ENCODE measurements around the genes FGF10, FST and NDUFS4.

- PRO-cap = no peak
Measured at GRCh38 chr5:42991791-42992480, 48.2 kb downstream of the ANXA2R start.

- PRO-cap = no peak
Measured at GRCh38 chr5:43007024-43007400, 33.1 kb downstream of the ANXA2R start.

GRCh38 chr5:43041643-43042425 is 1.7 kb upstream of the ANXA2R start:
- PRO-cap = no peak

- PRO-cap = no peak
Measured at GRCh38 chr5:43231976-43232527, 40.0 kb downstream of the NIM1K start.

GRCh38 chr5:43308718-43309806 is 4.2 kb downstream of the HMGCS1 start:
- PRO-cap = no peak

DNA sequence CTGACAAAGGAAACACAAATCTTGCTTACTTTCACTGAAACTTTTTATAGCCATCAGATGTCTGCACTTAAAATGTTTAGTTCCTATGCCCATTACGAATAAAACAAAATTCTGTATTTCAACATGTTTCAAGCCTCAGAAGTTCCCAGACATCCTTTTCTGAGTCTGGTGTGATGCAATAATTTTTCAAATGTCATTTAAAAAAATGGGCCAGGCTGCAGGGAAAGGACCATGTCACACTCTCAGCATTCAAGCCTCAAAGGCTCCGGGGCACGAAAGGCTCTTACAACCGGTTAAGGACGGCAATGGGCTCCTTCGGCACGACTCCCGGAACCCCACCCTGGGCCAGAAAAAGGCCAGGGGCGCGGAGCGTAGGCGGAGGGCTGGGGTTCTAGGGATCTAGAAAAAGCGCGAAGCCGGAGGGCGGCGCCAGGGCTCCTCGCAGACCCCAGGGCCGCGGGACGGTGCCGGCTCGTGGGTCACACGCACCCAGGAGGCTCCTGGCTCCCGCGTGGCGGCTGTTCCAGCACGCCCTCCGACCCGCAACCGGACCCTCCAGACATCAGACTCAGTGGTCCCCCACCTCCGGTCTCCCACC is 414 bp downstream of the TMEM267 start:
- PRO-cap = unidirectional peak, plus-strand start at position 200 of the sequence; bidirectional peak, plus-strand start at position 442 of the sequence, minus-strand start at position 347 of the sequence

- PRO-cap = no peak
Measured at GRCh38 chr5:44389097-44390264, at the start of gene FGF10. FGF10 (minus strand) TSS chr5:44389420.

DNA sequence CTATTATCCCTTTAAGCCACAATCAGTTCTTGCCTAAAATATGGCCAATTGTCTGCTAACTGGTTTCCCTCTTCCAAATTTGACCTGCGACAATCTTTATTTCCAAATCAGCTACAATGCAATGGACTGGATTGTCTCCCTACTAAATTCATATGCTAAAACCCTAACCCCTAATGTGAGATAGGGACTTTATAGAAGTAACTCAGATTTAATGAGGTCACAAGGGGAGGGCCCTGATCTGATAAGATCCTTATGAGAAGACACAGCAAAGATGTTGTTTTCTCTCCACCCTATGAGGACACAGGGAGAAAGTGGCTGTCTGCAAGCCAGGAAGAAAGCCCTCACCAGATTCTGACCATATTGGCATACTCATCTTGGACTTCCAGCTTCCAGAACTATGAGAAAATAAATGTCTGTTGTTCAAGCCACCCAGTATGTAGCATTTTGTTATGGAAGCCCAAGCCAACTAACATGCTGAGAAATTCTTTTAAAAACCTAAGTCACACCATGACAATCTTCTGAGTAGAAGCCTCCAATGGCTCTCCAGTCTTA is 2.5 kb upstream of the MRPS30 start:
- PRO-cap = no peak

DNA sequence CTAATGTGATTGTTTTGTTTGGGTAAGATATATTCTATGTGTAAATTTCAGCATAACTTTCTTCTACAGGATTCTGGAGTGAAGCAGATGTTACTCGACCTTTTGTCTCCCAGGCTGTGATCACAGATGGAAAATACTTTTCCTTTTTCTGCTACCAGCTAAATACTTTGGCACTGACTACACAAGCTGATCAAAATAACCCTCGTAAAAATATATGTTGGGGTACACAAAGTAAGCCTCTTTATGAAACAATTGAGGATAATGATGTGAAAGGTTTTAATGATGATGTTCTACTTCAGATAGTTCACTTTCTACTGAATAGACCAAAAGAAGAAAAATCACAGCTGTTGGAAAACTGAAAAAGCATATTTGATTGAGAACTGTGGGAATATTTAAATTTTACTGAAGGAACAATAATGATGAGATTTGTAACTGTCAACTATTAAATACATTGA is 6.1 kb downstream of the MRPS30 start:
- PRO-cap = no peak

DNA sequence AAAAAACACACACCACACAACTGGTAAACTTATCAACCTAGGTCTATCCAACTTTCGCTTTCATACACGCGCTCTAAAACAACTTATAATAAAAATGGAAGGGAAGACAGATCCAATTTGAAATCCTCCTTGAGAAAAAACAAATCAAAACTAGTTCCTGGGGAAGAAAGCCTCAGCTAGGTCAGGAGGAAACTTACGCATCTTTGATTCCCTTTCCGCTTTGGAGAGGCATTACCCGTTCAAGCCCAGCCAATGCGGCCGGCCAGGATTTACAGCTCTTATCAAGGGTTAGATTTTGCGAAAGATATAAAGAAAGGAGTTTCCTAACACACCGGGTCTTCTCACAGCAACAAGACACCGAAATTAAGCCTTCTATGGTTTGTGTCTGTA is 1.6 kb upstream of the ISL1 start:
- PRO-cap = no peak

GRCh38 chr5:51389255-51390179 is 6.3 kb downstream of the ISL1 start:
- PRO-cap = no peak

DNA sequence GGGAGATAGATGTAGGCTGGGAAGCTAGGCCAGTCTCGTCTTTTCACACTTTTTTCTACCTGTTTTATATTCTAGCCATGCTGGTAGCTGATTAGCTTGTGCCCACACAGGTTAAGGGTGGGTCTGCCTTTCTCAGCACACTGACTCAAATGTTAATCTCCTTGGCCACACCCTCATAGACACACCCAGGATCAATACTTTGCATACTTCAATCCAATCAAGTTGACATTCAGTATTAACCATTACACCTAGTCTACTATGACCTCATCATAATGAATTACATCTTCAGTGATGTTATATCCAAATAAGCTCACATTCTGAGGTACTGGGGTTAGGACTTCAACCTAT is 42.3 kb upstream of the ITGA1 start:
- PRO-cap = no peak

- PRO-cap = no peak
Measured at GRCh38 chr5:52809884-52810812, 22.4 kb downstream of the ITGA1 start.

GRCh38 chr5:52895069-52895658 is 94.0 kb upstream of the ITGA2 start:
- PRO-cap = no peak

DNA sequence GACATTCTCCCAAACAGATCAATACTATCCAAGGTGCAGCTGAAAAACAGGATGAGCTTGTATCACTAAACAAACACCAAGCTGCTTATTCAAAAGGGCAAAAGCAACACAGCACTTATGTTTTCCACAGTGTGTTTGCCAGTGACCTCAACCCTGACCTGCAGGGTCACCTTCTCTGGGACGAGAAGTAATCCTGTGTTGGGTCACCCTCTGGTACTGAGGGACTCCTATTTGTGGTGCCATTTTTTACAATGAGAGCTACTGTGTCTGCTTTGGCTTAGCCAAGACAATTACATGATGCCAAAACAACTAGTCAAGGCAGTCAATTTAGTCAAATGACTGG is 3.3 kb upstream of the FST start:
- PRO-cap = no peak

GRCh38 chr5:53478417-53479037 is 1.9 kb upstream of the FST start:
- PRO-cap = no peak

- PRO-cap = no peak
Measured at GRCh38 chr5:53480045-53481094, at the start of gene FST. FST (plus strand) TSS chr5:53480629.

GRCh38 chr5:53560282-53561553 is at the start of gene NDUFS4:
NDUFS4 (plus strand) TSS chr5:53560639.
- PRO-cap = no peak

- PRO-cap = no peak
Measured at GRCh38 chr5:53601606-53602037, 41.2 kb downstream of the NDUFS4 start.

DNA sequence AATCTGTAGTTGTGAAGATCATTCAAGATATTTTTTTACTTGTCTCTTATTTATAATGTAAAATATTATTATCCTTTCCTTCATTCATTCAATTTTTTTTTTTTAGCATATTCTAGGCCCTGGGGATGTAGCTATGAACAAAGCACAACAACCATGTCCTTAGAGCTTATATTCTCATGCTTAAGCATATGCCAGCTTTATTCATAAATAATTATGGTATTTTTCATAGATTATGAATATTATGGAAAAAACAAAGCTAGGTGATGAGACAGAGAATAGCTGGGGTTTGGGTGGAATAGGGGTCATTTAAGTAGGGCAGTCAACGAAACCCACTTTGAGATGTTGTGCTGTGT is 55.7 kb downstream of the NDUFS4 start:
- PRO-cap = no peak